Neural cell (in vitro differentiated cells): ENCODE results near the genes PCDHGB1, PCDHGA4, PCDHGB2, PCDHGB3, PCDHGA10, PCDHGC4 and HDAC3.

- RAMPAGE, long total RNA = no peak
Measured at GRCh38 chr5:141349797-141350594, at the start of gene PCDHGB1. TSS of gene PCDHGB1 (plus strand) at chr5:141350099.

DNA sequence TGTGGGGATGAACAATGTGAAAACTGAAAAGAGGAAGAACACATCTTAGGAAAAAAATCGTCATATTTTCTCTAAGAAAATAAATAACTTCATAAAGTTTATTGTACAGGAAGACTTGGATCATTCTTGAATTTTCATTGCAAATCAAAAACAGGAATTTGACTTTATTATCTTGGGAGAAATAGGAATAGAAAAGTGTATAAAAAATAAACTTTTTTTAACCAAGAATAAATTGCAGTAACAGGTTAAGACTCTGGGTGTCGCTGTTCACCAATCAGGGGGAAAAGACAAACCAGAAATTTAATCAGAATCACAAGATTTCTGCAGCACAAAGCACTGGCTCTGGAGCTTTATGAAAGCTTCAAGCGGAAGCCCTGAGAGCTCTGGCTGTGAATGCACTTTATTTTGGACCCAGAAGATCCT, at the start of gene PCDHGA4:
PCDHGA4 (plus strand) TSS at position 307 of the 423 bp plus-strand sequence.
- RAMPAGE, long total RNA = no peak

DNA sequence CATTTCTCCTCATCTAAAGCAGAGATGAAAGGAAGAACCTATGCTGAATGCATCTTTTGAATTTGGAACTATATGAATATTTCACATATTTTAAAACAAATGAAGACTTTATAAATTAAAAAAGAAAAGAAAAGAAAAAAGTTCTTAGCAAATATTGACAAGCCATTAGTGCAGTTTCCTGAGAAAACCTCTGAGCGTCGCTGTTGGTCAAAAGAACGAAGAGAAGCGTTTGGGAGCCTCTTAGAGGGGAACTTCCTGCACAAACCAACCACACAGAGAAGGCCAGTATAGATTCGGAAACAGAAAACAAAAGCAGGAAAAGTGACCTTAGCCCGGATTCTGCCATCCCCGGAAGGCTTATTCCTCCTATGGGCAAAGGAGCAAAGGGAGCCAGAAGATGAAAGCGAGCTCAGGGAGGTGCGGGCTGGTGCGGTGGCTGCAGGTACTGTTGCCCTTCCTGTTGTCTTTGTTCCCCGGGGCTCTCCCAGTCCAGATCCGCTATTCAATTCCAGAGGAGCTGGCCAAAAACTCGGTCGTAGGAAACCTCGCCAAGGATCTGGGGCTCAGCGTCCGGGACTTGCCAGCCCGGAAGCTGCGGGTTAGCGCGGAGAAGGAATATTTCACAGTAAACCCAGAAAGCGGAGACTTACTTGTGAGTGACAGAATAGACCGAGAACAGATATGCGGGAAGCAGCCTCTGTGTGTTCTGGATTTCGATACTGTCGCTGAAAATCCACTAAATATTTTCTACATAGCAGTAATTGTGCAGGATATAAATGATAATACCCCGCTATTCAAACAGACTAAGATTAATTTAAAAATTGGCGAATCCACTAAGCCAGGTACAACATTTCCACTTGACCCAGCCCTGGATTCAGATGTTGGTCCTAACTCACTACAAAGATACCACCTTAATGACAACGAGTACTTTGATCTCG, at the start of gene PCDHGB2:
PCDHGB2 (plus strand) TSS at position 256 of the 938 bp plus-strand sequence.
- RAMPAGE, long total RNA = no peak

DNA sequence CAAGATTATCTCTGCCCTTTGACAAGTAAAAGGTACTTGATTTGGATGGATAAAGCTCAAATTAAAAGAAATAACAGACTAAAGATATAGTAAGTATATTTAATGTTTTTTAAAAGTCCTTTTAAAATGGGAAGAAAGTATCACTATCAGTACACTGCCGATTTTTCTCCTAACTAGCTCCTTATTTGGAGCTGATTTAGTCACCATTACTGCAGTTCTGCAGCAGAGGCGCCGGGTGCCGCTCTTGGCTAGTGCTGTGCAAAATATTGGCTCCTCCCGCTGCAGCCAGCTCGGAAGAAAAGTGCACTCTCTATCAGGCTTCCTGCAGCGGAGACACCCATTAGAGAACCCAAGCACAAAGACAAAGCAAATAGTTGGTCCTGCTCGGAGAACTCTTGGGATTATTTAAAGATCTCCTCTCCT, at the start of gene PCDHGB3:
PCDHGB3 (plus strand) TSS at position 304 of the 423 bp plus-strand sequence.
- RAMPAGE, long total RNA = no peak

DNA sequence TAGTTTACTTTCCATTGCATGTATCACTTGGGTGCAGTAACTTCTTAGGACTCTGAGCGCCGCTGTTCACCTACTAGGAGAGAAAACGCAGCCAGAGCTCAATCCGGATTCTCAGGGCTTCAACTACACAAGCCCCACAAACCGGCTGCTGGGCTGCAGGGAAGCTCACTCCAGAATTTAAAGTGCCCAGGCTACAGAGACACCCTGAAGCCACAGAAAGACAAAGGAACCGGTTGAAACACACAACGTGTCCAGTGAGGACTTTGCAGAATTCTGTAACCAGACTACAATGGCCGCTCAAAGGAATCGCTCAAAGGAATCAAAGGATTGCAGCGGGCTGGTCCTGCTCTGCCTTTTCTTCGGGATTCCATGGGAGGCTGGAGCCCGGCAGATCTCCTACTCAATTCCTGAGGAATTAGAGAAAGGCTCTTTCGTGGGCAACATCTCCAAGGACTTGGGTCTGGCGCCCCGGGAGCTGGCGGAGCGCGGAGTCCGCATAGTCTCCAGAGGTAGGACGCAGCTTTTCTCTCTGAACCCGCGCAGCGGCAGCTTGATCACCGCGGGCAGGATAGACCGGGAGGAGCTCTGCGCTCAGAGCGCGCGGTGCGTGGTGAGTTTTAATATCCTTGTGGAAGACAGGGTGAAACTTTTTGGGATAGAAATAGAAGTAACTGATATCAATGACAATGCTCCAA, at the start of gene PCDHGA10:
PCDHGA10 (plus strand) TSS at position 101 of the 695 bp plus-strand sequence.
- RAMPAGE, long total RNA = no peak

- RAMPAGE, long total RNA = no peak
Measured at GRCh38 chr5:141431214-141432108, 1.2 kb downstream of the PCDHGA12 start.

- RAMPAGE, long total RNA = start-site peak on the plus strand at chr5:141485043-141485142, 139 and 189 reads in 2 replicates
Measured at GRCh38 chr5:141484498-141485222, at the start of gene PCDHGC4. TSS of gene PCDHGC4 (plus strand) at chr5:141485030.

- RAMPAGE, long total RNA = no peak
Measured at GRCh38 chr5:141622940-141623864, 4.4 kb upstream of the DIAPH1 start.

- RAMPAGE, long total RNA = start-site peak on the minus strand at chr5:141636826-141636847, 331 and 449 reads in 2 replicates; start-site peak on the plus strand at chr5:141636997-141637016, 44 and 65 reads in 2 replicates
Measured at GRCh38 chr5:141636690-141637118, at the start of gene HDAC3. TSS of gene HDAC3 (minus strand) at chr5:141636849.

DNA sequence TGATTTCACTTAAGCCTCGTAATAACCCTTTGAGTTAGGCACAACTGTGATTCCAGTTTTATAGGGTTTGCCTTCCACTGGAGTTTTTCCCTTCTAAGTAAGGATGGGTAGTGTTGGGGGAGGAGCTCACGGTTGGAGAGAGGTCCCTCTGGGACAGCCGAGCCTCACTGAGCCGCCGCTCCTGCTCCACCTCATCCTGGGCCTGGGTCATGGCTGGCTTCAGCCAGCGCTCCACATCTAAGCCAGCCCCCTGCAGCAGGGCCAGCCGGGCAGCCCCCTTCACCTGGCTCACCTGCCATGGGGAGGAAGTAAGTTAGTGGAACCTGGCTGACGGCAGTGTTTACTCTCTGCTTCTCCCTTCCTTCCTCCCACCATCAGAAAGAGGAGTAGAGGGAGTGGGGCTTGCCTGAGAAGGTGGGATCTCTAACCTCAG, 5.6 kb downstream of the FCHSD1 start:
- RAMPAGE, long total RNA = no peak

- RAMPAGE, long total RNA = no peak
Measured at GRCh38 chr5:141854198-141854661, 24.0 kb downstream of the PCDH1 start.

- RAMPAGE, long total RNA = no peak
Measured at GRCh38 chr5:141859863-141860302, 18.3 kb downstream of the PCDH1 start.

DNA sequence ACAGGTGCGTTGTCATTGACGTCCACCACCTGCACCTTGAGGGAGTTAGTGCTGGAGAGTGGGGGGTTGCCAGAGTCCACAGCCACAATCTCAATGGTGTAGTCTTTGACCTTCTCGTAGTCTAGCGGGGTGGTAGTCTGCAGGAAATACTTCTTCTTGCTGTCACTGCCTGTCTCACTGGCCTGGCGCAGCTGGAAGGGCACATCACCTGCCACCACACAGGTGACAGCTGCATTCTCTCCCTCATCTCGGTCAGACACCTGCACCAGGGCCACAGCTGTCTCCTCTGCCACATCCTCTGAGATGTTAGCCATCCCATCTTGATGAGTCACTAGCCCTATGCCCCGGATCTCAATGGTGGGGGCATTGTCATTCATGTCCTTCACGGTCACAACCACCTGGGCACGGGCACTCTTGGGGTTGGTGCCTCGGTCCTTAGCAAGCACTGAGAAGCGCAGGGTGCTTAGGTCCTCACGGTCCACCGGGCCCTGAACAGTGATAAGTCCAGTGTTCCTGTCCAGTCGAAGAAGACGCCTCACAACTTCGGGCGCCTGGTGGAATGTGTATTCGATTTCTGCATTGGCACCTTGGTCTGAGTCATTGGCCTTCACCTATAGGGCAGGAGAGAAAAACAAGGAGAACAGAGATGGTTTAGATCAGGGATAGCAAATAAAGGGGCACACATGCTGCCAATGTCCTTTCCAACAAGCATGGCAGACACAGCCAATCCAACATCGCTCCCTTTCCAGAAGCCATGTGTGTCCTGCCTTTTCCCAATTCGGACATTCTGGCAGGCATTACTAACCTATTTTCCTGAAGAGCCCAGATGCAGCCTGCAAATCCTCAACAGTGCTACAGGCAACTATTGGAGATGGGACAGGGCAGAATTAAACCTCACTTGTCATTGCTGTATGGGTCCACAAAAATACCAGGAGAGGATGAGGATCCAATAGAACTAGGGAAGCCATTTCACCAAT, 13.1 kb downstream of the PCDH1 start:
- RAMPAGE, long total RNA = no peak

GRCh38 chr5:141874137-141875213, 3.7 kb downstream of the PCDH1 start:
- RAMPAGE, long total RNA = no peak

DNA sequence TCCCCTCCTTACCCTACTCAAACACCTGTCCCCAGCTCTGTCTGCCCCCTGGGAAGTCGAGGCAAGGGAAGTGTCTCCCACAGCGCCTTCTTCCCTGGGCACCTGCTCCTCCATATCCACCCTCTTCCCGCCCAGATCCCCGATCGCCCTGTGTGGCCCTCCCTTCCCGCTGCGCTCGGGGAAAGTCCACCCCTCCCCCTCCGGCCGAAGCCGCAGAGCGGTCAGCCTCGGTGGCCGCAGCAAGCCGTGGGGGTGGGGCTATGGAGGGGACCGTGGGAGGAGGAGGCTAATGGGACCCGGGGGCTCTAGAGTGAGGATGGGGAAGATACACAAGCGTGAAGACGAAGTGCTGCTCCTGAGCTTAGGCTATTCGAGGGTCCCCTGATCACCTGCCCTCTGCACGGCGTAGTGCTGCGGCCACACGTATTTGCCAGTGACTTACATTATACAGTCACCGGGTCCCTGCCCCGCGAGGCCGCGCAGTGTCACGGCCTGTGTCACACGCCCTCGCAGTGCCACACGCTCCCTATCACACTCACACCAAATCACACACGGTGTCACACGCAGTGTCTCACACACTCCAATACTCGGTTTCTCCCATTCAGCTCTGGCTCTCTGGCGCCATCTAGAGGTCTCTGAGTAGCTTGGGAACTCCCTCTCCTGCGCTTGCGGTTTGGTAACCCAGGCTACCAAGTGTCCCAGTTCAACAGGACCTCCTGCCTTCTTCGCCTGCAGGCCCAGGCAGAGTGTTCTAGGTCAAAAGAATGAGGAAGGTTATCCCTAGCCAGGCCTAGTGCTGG, 720 bp upstream of the PCDH1 start:
- RAMPAGE, long total RNA = no peak

GRCh38 chr5:141883126-141883614, 5.0 kb upstream of the PCDH1 start:
- RAMPAGE, long total RNA = no peak

DNA sequence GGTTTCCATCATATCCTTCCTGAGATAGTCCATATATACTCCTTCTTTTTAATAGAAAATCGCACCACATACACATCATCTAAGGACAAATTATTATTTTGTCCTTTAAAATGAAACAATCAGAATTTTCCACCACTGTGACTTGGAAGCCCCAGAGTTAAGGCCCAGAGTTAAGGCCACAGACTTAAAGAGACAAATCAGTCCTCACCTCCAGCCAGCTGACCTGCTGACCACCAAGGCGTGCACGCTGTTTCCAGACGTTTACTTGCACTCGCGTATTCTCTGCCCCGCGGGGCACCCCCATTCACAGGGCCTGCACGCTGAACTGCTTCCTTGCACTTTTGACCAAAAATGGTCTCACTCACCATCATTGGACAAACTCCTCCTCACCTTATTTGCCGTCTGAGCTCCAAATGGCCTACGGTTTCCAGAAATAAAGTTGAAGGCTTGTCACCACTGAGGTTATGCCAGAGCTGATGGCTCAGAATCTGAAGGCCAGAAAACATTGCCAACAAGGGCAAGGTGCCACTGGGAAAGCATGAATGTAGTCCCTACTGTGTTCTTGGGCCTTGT, 84.2 kb downstream of the NDFIP1 start:
- RAMPAGE, long total RNA = no peak

- RAMPAGE, long total RNA = no peak
Measured at GRCh38 chr5:142248862-142249661, 75.8 kb downstream of the SPRY4 start.

DNA sequence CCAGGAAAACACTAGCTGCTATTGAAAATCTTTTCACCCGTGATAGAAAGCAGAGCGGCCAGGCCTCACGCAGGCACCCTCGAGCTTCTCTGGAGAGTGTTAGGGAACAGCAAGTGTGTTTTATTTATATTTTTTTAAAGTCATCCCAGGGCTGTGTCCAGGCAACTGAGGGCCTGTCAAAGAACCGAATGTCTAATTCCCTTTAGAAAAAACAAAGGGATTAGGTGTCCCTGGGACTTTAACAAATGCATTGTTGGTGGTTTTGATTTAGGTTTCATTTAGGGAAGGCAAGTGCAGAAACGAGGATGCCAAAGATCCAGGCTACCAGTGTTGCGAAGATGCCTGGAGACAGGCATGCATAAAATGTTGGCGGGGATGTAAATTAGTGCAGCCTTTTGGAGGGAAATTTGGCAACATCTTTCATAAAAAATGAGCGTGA, 51.2 kb upstream of the SPRY4 start:
- RAMPAGE, long total RNA = no peak

GRCh38 chr5:142445965-142446591, 121.3 kb upstream of the SPRY4 start:
- RAMPAGE, long total RNA = no peak